Prostate gland (tissue), 2 donors: ENCODE results near the gene DSPP.

- PRO-cap, result bidirectional peak, plus-strand start at chr4:87503001, minus-strand start at chr4:87503000; unidirectional peak, minus-strand start at chr4:87503012
- RAMPAGE, long total RNA, 2 experiments, result start-site peak on the minus strand in 1 of 2 experiments, at chr4:87502825-87503240 at its widest, 5 reads per replicate
These were observed 26.4 kb downstream of the SPARCL1 start for GRCh38 chr4:87502572-87503453.

DNA sequence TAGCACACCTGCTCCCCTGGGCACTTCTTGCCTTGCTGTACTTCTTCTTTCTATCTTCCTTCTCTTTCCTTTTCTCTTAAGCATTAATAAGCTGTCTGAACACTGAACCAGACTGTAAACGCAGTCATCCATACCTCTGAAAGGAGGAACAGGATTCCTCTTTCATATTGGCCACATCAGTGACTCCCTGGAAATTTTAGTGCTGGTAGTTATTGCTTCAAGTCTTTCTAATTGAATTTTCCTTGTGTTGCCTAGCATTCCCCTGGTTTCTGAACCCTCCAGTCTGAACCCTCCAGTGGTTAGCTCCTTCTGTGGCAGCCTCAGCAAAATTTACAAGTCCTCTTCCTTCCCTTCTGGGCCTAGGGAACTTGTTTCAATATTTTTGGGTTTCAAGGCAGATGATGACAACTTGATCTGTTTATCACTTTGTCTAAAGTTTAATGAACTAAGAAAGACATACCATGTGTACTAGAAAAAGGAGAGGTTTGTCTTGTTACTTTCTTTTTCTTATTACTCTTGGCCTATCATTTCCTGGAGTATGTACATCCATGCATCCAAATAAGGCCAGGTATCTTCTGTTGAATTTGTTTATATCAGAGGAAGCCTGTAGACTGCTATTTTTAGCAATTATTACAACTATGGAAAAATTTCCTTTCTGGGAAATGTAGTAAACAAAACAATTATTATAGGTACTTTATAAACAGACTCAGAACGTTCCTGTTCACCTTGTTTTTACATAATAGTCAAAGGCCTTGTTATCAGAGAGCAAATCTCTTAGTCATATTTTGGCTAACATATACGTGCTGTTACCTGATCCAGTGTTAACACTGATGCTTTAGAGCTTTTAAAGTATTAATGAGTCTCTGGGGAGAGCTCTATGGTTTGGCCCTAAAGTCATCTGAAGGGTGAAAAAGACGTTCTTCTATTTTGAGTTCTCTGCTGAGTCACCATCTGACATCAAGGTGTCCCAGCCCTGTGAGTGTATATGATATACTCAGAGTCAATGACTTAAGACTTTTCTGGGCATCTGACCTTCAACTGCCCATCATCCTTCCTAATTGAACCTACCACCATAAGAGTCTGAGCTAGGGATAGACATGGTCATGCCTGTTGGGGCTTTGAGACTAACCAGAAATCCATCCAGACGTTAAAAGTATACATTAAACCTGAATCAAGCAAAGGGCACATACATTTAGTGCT, 7.5 kb downstream of the SPARCL1 start:
- PRO-cap, result unidirectional peak, minus-strand start at position 361 of the sequence; unidirectional peak, plus-strand start at position 1,073 of the sequence
- RAMPAGE, long total RNA, 2 experiments, result no peak in any of the 2 experiments

- PRO-cap, result no peak
- RAMPAGE, long total RNA, 2 experiments, result no peak in any of the 2 experiments
These were observed at the start of gene DSPP for GRCh38 chr4:87608277-87608753. Gene DSPP, plus strand, starts transcription at chr4:87608529.

DNA sequence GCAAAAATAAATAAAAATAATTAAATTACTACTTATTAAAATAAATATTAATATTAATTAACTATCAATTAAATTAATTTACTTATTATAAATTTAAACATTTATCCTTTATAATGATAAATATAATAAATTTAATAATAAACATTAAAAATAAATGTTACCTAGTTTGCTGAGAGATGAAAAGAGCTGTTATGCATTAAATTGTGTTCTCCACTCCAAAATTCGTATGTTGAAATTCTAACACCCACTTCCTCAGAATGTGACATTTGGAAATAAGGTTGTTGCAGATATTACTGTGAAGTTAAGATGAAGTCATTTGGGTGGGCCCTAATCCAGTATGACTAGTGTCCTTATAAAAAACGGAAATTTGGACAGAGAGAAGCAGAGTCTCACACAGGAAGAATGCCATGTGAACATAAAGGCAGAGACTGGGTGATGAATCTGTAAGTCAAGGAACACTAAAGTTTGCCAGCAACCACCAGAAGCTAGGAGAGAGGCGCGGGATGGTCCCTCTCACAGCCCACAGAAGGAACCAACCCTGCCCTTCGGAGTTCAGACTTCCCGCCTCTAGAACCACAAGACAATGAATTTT, 67.1 kb upstream of the IBSP start:
- PRO-cap, result no peak
- RAMPAGE, long total RNA, 2 experiments, result no peak in any of the 2 experiments

DNA sequence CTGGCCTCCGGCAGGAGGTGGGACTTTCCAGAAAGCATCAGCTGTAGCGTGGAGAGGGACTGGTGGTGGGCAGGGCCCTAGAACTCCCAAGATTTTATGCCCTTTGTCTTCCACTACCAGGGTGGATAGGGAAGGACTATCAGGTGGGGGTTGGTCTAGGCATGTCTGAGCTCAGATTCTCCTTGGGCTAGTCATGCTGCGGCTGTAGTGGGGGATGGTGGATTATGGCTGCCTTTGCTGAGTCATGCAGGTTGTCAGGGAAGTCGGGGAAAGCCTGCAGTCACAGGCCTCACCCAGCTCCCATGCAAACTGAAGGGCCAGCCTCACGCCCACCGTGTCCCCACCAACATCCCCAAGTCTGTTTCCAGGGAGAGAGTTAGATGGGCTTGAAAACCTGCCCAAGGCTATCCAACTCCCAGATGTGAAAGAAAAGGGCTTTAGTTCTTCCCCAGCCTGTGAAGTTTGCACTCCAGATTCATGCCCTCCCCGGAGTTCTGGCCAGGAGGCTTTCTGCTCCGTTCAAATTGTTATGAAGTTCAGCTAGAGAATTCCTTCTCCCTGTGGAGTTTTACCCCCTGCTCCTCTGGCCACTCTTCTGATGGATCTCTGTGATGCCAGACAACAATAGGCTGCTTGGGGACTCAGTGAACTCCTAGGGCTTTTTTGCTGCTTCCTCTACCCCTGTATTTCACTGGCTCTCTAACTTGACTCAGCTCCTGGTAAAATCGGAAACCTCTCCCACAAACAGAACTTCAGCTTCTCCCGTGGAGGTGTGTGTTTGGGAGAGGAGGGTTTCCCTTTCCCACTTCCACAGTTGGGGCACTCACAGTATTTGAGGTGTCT, 13.3 kb upstream of the MEPE start:
- PRO-cap, result no peak
- RAMPAGE, long total RNA, 2 experiments, result no peak in any of the 2 experiments

- PRO-cap, result no peak
- RAMPAGE, long total RNA, 2 experiments, result no peak in any of the 2 experiments
These were observed 51.4 kb upstream of the SPP1 start for GRCh38 chr4:87924048-87924531.

GRCh38 chr4:88285056-88285752, 843 bp upstream of the PPM1K start:
- PRO-cap, result no peak
- RAMPAGE, long total RNA, 2 experiments, result no peak in any of the 2 experiments

- PRO-cap, result no peak
- RAMPAGE, long total RNA, 2 experiments, result no peak in any of the 2 experiments
These were observed 2.6 kb upstream of the PPM1K start for GRCh38 chr4:88286967-88287345.

- PRO-cap, result no peak
- RAMPAGE, long total RNA, 2 experiments, result no peak in any of the 2 experiments
These were observed 22.9 kb downstream of the HERC6 start for GRCh38 chr4:88401552-88402049.

- PRO-cap, result no peak
- RAMPAGE, long total RNA, 2 experiments, result no peak in any of the 2 experiments
These were observed 42.4 kb downstream of the NAP1L5 start for GRCh38 chr4:88655098-88655688.

DNA sequence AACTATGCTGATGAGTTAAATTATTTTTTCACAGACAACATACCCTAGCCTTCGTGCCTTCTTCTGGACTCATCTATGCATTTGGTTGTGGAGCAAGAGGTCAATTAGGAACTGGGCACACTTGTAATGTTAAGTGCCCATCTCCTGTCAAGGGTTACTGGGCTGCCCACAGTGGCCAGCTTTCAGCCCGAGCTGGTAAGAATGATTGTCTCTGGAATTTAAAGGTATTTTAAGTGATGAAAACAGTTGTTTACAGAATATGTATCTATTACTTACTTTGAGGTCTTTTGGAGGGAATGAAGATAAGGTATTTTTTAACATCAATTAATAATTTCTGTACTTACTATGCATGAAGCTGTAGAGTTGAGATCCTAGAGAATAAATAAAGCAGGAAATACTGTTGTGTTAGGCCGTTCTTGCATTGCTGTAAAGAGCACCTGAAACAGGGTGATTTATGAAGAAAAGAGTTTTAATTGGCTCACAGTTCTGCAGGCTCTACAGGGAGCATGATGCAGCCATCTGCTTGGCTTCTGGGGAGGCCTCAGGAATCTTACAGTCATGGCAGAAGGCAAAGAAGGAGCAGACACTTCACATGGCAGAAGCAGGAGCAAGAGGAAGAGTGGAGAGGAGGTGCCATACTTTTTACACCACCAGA, 41.7 kb downstream of the NAP1L5 start:
- PRO-cap, result no peak
- RAMPAGE, long total RNA, 2 experiments, result no peak in any of the 2 experiments

DNA sequence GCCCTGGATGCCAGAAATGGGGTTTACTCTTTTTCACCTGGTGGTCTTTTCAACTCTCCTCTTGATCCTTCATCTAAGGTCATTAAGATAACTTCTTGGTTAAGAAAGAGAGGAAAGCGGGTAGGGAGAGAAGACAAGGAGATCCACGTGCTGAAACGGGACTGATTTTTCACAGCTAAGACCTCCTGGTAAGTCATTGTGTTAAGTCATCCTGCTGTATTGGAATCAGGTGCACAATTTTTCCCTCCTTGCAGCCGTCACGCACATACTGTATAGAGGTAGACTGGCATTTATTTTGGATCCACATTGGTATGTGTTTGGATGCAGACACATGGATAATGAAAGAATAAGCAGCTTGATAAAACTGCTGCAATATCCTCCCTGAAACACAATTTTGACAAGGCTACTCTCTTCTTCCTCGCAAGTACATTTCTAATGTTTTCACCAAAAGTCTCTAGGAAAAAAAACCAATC, 60.1 kb upstream of the NAP1L5 start:
- PRO-cap, result no peak
- RAMPAGE, long total RNA, 2 experiments, result no peak in any of the 2 experiments

DNA sequence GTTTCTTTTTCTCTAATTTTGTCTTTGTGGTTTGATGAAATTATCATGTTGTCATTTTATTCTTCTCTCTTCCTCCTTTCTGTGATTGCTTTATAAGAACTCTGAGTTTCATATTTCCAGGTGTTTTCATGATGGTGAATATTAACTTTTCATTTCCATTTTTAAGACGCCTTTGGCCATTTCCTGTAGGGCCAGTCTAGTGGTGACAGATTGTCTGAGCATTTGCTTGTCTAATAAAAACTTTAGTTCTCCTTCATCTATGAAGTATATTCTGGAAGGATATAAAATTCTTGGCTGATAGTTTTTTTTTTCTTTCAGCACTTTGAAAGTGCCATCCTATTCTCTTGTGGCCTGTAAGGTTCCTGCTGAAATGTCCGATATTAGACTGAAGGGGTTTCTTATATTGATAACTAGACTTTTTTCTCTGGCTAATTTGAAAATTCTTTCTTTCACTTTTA, 128.1 kb downstream of the FAM13A start:
- PRO-cap, result no peak
- RAMPAGE, long total RNA, 2 experiments, result no peak in any of the 2 experiments

DNA sequence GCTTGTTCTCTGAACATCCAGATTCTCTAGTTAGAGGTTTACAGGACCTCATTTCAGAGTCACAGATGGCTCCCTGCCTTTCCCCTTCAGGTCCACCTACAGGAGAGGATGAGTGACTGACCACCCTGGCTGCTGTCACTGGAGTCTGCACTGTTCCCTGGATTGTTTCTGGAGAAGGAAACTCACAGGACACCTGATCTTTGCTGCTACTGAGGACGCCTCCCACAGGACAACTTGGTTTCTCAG, 58.3 kb downstream of the GPRIN3 start:
- PRO-cap, result no peak
- RAMPAGE, long total RNA, 2 experiments, result no peak in any of the 2 experiments

DNA sequence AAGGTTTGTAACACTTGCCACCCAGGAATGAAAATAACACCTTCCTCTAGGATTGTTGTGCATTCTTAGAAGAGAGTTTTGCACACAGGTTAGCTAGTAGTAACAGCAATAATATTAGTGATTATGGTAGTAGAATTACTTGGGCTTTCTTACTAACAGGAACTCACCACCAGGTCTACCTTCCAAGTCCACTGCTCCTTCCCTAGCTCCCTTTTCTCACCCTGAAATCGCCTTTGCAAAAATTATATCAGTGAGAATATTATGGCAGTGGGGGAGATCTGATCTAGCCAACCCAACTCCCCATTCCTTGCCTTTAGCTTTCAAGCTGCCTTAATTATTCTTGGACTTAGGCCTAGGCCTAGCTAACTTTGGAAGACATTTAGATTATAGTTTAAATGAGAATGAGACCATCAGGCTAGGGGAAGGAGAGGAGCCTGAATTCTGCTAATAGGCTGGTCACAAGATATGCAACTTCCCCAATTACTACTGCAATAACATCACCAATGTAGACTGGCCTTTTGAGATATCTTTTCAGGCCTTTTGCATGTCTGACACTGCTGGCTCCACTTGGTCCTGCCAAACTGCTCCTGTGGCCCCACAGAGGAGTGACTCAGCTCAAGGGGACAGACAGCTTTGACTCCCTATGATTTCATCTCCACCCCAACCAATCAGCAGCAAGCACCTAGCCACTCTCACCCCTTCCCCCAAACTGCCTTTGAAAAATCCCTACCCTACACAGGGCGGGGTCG, 23.0 kb downstream of the GPRIN3 start:
- PRO-cap, result no peak
- RAMPAGE, long total RNA, 2 experiments, result no peak in any of the 2 experiments

DNA sequence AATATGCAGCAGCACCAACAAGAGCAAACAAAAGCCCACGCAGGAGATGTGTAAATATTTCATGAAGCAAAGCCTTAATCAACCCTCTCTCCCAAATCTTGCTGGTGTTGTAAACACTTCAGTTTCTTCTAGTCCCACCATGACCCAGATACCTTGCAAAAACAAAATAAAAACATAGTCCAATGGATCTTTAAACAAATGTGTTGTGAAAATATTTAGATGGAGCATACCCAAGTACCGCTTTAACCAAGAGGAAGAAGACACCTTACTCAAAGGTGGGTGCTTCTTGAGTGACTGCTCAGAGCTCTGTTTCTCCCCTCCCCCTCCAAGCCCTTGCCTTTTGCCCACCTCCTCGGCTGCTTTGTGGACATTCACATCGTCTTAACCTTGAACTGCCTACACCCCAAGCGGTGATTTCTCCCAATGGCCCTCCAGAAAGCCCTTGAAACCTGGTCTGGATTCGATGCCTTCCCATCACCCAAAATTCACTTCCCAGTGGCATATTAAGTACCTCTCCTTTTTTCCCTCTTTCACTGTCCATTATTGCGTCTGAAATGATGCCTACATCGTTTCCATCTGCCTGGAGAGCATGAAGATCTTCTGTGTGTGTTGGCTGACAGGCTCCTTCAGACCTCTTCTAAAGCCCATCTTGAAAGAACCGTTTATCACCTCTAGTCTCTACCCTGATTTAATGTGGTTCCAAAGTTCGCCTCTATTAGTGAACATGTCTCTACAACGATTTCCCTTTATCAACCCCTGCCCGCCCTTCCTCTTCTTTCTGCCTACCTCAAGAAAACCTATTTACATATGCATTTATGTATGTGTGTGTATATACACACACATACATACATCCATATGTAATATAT, 1.0 kb downstream of the GPRIN3 start:
- PRO-cap, result no peak
- RAMPAGE, long total RNA, 2 experiments, result no peak in any of the 2 experiments

GRCh38 chr4:89438143-89438532, 130.5 kb upstream of the GPRIN3 start:
- PRO-cap, result no peak
- RAMPAGE, long total RNA, 2 experiments, result no peak in any of the 2 experiments

DNA sequence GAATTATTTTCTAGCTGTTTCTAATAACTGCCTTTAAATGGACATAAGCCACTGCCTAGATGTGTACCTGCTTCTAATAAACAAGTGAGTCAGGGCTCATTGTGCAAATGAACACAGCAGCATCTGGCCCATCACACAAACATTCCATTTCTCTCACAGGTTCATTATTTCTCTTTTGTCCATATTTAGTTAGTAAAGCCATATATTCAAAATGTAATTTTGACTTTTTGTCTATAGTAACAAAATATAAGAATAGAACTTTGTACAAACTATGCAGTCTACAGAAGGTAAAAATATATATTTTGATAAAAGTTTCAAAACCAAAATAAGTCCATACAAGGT, 242.5 kb upstream of the GPRIN3 start:
- PRO-cap, result no peak
- RAMPAGE, long total RNA, 2 experiments, result no peak in any of the 2 experiments

DNA sequence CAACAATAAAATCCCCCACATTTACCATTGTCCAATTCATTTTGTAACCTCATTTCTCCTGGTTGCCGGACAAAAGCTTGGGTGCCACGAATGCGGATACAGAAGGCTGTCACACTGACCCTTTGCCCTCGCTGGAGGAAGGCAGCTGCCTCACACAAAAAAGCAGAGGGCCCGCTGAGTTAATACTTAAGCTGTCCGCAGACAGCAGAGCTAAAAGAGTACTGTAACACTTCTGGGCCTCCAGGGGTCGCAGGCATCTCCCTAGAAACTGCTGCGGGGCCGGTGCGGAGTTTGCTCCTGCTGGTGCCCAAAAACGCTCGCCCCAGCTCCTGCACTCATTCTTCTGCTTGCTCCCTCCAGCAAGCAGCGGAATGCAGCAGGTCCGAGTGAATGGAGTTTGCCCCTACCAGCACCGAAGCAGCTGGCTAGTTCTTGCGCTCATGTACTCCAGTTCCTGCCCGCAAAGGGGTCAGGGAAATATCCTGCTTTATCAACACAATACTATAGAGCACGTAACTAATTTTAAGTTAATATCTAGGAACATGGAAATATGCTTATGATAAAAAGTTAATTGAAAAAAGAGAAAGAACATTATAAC, 195.8 kb downstream of the SNCA start:
- PRO-cap, result no peak
- RAMPAGE, long total RNA, 2 experiments, result no peak in any of the 2 experiments

DNA sequence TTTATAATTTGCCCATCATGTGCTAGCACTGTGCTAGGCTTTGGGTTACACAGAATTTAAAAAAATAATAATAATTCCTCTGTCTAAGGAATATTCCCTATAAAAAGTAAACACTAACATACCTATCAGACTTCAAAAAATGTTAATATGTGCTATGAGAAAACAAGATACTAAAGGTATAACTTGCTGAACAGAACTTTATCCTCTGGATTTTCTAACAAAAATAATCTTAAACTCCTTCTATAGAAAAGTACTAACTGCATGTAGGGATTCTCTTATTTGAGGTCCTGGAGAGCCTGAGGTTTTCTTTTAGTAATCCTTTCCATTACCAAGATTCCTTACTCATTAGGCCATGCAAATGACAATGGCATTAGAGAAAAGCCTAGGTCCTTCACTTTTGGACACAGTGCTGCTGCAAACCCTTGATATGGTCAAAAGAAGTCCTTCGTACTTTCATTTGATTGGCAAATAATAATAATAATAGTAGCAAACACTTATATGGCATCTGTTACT, 3.1 kb downstream of the MMRN1 start:
- PRO-cap, result no peak
- RAMPAGE, long total RNA, 2 experiments, result no peak in any of the 2 experiments